Neural progenitor cell (in vitro differentiated cells): ENCODE data around the genes MYOD1, KCNC1 and LDHA.

DNA sequence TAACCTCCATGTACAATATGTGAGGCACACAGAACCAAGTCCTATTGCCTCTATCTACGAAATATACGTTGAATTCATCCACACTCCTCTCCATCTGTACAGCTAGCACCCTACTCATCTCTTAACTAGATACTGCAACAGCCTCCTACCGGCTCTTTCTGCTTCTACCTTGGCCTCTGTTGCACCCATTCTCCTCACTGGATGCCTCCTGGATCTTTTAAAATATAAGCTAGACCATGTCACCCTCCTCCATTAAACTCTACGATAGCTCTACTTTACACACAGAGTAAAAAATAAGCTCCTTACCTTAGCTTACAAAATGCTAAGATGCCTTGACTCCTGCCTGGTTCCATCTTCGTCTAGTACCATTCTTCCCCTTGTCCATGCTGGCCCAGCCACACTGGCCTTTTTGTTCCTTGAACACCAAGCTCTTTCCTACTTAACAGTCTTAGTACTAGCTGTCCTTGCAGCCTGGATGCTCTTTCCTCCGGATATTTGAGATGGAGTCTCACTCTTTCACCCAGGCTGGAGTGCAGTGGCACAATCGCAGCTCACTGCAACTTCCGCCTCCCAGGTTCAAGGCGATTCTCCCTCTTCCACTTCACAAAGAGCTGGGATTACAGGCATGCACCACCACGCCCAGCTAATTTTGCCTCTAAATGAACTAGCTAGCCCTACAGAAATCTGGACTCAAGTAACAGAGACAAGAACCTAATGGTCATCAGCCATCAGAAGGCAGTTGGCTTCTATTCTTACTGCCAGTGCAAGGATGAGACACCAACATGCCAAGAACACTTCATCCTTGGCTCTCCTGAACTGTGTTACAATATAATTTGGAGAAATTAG lies 135.9 kb downstream of the PLEKHA7 start:
- RAMPAGE, long total RNA: no peak

GRCh38 chr11:16902894-16903524 lies 111.2 kb downstream of the PLEKHA7 start:
- RAMPAGE, long total RNA: no peak

DNA sequence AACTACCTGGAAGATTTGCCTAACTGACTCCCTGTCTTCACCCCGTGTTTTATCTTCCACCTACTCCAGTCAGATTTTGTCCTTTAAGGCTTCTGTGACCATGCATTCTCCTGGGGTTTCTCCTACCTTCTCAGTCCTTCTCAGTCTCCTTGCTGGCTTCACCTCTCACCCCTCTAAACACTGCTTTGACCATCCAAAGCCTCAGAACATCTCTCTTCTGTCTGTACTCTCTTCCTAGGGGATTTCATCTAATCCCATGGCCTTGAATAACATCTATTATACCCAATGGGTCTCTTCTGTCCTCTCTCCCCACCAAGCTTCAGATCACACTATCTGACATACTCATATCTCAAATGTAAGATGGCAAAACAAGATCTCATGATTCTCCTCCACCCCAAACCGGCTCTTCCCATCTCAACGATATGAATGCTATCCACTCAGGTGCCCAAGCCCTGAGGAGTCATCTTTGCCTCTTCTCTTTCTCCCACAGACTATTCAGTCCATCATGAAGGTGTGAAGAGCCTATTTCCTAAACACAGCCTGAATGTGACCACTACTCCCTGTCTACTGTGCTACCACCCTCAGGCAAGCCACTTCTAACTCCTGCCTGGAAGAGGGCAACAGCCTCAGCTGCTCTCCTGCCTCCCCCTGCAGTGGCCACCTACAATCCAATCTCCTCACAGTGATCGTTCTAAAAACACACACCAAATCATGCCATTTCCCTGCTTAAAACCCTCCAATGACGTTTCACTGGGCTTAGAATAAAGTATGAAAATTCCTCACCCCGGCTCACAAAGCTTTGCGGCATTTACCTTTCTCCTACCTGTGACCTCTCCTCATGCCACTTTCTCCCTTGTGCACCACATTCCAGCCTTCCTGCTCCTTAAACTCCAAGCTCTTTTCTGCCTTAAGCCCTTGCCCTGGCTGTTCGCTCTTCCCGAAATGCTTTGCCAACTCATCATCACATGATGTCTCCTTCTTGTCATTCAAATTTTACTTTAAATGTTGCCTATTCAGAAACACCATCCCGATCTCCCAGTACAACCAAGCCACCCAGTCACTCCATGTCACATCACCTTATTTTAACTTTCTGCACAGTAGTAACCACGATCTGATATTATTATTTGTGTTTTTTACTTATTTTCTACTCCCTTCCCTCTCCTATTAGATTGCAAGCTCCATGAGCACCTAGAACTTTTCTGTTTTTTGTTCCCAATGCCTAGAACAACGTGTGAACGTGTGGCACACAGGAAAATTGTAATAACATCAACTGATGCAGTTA lies 2.3 kb downstream of the PLEKHA7 start:
- RAMPAGE, long total RNA: no peak

- RAMPAGE, long total RNA: no peak
Measured at GRCh38 chr11:17015698-17016108, 1.5 kb upstream of the PLEKHA7 start.

GRCh38 chr11:17330000-17330357 lies 21.6 kb upstream of the NCR3LG1 start:
- RAMPAGE, long total RNA: no peak

GRCh38 chr11:17352825-17354192 lies 1.7 kb downstream of the NCR3LG1 start:
- RAMPAGE, long total RNA: no peak

DNA sequence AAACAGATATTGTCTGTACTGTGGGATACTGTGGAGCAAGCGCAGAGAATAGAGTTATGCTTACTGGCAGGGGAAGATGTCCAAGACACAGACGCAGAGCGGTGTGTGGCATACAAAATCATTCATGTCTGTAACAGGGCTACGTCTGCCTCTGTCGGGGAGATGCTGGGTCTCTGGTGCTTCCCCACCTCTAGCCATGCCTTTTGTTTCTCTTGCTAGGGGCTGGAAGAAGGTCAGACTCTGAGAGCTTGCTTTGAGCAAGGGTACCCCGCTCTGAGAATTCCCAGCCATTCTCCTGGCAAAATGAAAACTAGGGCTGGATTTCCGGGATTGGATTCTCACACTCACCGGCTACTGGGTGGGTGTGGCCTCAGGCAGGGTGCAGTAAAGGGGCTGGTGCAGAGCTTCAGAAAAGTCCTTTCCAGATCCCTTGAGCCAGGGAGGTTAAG lies 2.8 kb upstream of the ABCC8 start:
- RAMPAGE, long total RNA: no peak

GRCh38 chr11:17533583-17534131 lies 10.6 kb downstream of the USH1C start:
- RAMPAGE, long total RNA: no peak

DNA sequence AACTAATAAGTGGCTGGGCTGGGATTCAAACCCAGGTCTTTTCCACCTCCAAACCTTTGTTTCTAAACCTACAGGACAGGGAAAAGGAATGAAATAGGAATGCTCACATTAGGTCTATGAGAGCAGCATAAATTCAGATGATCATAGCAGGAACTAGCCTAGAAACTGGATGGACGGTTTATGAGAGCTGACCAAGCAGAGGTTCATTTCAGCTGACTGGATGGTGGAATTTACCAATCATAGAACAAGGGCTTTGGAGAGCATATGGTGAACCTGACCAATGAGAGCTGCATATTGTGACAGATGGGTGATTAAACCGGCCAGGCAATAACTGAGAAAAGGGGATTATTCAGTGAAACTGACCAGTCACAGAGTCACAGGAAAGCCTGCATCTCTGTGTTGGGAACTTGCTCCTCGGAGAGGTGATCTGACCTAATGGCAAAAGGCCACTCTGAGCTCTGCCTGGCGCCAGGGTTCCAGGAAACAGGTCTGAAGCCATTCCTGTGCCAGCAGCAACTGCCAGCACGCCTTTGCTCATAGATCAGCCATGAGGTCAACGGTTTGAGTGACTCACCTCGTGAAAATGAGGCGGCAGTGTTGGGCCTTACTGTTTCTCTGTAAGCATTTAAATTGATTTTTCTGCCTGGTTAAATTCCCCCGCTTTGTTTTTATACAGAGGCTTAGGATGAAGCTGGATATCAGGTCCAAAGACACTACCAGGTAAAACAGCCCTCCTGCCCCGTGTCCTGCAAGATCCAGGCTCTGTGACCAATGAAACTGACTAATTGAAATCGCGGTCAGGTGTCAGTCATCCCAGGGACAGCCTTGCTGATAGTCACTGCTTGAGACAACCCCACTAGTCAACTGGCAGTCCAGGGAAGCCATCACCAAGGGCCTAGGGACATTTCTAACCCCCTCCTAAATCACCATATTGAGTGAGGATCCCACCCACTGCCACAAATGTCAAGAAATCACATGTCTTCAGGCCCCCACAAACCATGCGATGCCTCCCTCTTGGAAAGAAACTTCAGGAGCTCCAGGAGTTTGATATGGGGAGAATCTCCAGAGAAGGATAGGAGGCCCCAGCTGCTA lies 35.9 kb upstream of the MYOD1 start:
- RAMPAGE, long total RNA: no peak

DNA sequence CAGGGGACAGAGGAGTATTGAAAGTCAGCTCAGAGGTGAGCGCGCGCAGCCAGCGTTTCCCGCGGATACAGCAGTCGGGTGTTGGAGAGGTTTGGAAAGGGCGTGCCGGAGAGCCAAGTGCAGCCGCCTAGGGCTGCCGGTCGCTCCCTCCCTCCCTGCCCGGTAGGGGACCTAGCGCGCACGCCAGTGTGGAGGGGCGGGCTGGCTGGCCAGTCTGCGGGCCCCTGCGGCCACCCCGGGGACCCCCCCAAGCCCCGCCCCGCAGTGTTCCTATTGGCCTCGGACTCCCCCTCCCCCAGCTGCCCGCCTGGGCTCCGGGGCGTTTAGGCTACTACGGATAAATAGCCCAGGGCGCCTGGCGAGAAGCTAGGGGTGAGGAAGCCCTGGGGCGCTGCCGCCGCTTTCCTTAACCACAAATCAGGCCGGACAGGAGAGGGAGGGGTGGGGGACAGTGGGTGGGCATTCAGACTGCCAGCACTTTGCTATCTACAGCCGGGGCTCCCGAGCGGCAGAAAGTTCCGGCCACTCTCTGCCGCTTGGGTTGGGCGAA lies at the start of gene MYOD1:
MYOD1 (plus strand) TSS at position 369 of the 550 bp plus-strand sequence.
- RAMPAGE, long total RNA: no peak

DNA sequence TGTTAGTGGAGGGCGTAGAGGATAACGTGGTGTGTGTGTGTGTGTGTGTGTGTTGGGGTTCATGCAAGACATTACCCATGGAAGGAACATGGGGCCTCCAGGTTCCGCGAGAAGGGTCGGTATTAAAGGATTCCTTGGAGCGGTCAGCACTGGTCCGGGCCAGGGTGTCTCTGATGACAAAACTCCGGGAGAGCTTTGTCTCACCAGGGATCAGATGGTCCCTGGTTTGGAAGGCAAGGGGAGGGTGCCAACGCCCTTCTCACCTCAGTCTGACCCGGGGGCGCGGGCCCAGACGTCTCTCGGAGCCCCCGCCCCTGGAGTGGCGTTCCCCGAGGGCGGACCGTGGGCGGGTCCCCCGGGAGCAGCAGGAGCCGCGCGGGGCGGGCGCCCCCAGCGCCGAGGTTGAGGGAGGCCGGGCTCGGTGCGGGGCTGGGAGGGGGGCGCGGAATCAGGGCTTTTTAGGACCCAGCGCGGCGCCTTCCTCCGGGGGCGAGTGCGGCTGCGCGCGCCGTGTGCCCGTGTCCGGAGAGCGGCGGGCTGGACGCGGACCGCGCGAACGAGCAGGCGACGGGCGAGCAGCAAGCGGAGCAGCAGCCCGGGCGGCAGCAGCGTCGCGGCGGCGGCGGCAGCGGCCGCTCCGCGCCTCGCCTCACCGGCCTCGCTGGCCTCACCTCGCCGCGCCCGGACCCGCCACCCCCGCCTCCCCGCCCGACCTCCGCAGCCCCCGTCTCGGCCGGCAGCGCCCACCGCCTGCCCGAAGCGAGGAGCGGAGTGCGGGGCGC lies at the start of gene KCNC1:
KCNC1 (plus strand) TSS at position 547 of the 782 bp plus-strand sequence.
- RAMPAGE, long total RNA: no peak

DNA sequence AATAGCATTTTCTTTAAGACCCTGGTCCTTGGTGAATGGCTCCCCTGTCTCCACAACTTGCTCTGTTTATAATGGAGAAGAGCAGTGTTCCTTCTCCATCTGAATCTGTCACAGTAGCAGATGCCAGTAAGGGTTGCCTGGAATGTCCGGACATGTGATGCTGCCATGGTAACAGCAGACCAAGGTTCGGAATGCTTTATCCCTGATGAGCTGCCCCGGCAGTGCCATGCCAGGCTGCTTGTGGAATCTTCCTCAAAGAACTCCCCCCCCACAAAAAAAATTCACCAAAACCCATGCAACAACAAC lies 72.4 kb downstream of the KCNC1 start:
- RAMPAGE, long total RNA: no peak

GRCh38 chr11:17954273-17954972 lies 58.4 kb downstream of the SERGEF start:
- RAMPAGE, long total RNA: no peak

DNA sequence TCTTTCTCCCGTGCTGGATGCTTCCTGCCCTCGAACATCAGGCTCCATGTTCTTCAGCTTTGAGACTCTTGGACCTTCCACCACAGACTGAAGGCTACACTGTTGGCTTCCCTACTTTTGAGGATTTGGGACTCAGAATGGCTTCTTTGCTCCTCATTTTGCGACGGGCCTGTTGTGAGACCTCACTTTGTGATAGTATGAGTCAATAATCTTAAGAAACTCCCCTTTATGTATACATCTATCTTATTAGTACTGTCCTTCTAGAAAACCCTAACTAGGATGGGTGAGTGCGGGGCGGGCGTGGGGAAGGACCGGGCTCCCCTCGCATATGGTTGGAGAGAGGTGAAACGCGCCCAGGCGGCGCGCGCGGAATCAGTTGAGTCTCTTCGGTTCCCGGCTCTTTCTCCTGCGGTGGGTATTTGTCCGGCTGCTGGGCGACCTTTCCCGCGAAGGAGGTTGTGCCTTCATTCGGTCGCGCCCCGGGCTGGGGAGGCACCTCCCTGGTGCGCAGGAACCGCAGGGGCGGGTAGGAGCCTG lies 27.8 kb downstream of the SAA4 start:
- RAMPAGE, long total RNA: no peak

DNA sequence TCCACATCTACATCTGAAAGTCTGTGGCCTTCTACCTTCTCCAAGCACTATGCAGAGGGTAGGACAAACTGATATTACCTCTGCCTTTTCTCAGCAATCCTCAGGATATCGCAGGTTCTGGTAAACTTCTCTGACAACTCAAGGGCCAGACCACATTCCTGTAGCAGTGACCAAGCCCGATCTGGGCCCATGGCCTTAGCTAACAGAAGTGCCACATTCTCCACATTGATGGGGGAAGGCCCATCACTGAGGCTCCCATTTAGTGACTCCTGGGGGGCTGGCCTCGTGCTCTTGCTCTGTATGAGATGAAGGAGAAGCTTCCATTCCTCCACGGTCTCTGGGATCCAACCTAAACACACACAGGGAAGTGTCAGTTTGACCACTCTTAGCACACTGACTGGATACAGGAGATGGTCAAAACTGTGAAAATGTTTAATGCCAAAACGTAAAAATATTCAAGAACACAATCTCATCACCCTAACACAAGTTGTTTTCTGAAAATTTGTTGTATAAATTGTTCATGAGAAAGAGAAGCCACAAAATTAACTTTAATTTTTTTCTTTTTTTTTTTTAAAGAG lies 15.9 kb downstream of the SAA1 start:
- RAMPAGE, long total RNA: no peak

GRCh38 chr11:18392356-18392806 lies 2.0 kb upstream of the LDHA start:
- RAMPAGE, long total RNA: no peak

DNA sequence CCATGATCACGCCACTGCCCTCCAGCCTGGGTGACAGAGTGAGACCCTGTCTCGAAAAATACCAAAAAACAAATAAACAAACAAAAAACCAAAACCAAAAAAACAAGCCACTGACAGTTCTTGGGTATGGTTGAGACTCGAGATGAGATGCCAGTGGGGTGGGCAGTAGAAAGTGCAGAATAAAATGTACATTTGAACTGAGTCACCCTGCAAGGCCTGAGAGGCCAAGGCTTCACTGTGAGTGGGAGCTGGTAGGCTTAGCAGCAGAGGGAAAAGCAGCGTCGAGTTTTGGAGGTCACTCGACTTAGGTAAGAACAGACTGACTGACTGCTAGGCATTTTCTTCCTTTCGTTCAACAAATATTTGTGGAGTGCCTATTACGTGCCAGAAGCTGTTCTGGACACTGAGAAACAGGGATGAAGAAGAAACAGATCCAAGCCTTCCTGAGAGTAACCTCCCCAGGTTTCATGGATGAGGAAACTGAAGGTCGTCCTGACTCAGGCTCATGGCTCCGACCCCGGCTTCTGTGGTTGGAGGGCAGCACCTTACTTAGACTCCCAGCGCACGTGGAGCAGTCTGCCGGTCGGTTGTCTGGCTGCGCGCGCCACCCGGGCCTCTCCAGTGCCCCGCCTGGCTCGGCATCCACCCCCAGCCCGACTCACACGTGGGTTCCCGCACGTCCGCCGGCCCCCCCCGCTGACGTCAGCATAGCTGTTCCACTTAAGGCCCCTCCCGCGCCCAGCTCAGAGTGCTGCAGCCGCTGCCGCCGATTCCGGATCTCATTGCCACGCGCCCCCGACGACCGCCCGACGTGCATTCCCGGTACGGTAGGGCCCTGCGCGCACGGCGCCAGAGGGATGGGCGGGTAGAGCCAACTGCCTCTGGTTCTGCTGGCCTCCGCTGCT lies at the start of gene LDHA:
LDHA (plus strand) TSS at position 749 of the 905 bp plus-strand sequence.
- RAMPAGE, long total RNA: start-site peak on the plus strand centred at position 765 of the sequence, 41 bp wide, 931 and 2,710 reads in 2 replicates

- RAMPAGE, long total RNA: no peak
Measured at GRCh38 chr11:18396800-18397066, 2.4 kb downstream of the LDHA start.

- RAMPAGE, long total RNA: no peak
Measured at GRCh38 chr11:18480149-18480612, 24.5 kb downstream of the LDHAL6A start.

- RAMPAGE, long total RNA: no peak
Measured at GRCh38 chr11:18633235-18633598, 925 bp downstream of the SPTY2D1 start.